Neuron (in vitro differentiated cells): ENCODE measurements around the genes ARHGAP4, RENBP and FAM50A.

GRCh38 chrX:153361577-153362293 lies 27.8 kb downstream of the ZNF275 start:
- PRO-cap, result no peak

DNA sequence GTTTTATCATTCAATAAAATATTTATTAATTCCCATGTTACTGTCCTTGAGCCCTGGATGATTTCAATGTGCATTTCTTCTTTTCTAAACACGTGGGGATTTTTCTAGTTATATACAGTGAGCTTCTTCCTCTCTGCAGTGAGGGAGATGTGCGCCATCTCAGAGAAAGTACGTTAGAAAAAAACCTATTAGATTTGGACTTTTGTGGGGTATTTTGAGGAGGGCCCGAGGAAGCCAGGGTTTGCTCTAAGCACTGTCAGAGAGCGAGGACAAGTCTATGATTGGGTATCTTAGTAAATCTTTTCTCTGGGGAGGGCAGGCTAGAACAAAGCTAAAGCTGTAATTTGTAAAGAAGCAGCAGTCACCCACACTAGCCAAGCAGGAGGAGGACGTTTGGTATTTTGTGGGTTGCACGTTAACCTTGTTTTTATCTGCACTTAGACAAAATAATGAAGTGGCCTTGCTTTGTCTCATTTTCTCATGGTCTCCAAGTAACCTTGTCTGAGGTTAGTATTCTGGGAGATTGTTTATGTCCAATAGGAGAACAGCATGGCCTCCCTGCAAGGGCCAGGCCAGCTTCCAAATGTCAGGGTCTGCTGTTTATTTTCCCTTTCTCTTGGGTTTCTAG lies 30.1 kb downstream of the PNMA6E start:
- PRO-cap, result no peak

DNA sequence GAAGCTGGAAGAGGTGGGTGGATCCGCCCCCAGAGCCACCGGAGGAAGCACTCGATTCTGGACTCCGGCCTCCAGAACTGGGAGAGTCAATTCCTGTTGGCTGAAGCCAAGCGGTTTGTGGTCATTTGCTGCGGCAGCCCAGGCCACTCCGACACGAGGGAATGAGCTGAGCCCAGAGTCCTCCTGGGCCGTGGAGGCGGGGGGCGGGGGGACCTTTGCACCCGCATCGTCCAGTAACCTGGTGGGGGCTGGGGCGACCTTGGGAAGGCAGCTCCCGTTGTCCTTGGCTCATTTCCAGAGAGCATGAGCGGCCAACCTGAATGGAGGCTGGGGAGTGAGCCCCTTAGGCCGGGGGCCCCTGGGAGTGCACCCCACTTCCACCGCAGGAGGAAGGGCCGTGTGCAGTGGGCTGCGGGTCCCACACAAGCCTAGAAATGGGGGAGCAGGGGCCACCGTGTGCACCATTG lies 20.1 kb upstream of the DUSP9 start:
- PRO-cap, result no peak

DNA sequence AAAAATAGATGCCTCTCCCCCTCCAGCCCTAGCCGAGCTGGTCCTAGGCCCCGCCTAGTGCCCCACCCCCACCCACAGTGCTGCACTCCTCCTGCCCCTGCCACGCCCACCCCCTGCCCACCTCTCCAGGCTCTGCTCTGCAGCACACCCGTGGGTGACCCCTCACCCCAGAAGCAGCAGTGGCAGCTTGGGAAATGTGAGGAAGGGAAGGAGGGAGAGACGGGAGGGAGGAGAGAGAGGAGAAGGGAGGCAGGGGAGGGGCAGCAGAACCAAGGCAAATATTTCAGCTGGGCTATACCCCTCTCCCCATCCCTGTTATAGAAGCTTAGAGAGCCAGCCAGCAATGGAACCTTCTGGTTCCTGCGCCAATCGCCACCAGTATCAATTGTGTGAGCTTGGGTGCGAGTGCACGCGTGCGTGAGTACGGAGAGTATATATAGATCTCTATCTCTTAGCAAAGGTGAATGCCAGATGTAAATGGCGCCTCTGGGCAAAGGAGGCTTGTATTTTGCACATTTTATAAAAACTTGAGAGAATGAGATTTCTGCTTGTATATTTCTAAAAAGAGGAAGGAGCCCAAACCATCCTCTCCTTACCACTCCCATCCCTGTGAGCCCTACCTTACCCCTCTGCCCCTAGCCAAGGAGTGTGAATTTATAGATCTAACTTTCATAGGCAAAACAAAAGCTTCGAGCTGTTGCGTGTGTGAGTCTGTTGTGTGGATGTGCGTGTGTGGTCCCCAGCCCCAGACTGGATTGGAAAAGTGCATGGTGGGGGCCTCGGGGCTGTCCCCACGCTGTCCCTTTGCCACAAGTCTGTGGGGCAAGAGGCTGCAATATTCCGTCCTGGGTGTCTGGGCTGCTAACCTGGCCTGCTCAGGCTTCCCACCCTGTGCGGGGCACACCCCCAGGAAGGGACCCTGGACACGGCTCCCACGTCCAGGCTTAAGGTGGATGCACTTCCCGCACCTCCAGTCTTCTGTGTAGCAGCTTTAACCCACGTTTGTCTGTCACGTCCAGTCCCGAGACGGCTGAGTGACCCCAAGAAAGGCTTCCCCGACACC lies 8.0 kb downstream of the SLC6A8 start:
- PRO-cap, result no peak

- PRO-cap, result no peak
Observed at GRCh38 chrX:153697958-153698411, 10.3 kb downstream of the SLC6A8 start.

DNA sequence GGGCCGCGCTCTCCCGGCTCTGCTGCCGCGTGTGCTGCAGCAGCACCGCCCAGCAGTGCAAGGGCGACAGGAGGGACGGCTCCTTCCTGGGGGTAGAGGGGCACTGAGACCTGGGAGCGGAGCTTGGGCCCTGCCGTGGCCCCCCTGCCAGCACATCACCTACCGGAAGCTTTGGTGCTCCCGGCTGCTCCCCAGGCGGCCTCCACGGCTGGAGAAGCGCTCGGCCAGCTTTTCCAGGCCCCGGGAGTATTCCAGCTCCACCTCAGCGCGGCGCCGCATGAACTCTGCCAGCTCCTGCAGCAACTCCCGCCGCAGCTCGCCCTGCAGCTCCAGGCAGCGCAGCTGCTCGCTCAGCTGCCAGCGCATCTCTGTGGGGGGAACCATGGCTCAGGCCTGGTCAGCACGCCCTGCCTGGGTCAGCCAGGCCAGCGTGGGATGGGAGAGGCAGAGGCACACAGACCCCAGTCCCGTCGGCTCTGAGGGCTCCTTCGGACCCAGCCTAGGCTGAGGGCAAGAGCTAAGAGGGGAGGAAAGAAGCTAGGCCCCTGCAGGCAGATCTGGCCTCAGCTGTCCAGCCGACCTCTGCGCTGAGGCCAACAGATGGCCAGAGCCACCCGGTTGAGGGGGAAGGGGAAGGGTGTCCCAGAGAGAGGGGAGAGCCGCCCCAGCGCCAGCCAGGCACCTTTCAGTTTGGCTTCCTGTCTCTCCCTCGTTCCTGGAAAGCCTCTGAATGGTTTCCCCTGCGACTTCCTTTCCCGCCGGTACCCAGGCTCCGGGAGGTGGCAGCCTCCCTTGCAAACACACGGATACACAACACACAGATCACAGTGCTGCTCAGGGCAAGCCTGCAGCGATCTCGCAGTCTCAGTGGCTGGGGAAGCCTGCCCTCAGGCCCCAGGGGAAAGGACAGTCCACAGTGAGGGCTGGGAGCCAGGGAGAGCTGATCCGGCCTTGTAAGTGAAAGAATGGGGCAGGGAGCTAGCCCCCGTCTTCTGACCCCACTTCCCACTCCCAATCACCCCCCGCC lies 4.3 kb downstream of the ARHGAP4 start:
- PRO-cap, result bidirectional peak, plus-strand start at position 423 of the sequence, minus-strand start at position 286 of the sequence; bidirectional peak, plus-strand start at position 936 of the sequence, minus-strand start at position 858 of the sequence

GRCh38 chrX:153925986-153926736 lies at the start of gene ARHGAP4:
Gene ARHGAP4, minus strand, starts transcription at chrX:153926264.
- PRO-cap, result unidirectional peak, minus-strand start at chrX:153926274

DNA sequence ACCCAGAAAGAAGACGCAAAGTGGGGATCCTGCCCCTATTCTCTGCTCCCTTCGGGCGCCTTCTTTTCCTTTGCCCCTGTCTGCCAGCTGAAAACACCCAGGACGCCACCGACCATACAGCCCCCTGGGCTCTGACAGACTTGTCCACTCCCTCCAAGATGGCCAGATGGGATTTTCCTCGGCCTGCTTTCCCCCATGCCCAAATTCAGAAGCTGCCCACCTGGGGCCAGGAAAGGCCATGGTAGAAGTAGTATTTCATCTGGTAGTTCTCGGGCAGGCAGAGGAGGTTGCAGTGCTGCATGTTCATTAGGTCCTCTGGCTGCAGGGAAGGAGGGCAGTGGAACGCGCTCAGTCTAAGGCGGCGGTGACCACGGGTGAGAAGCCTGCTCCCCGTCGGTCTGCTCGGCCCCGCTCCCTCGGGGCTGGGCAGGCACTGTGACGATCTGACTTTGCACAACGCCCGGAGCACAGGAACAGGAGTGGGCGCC lies 636 bp downstream of the NAA10 start:
- PRO-cap, result unidirectional peak, plus-strand start at position 306 of the sequence; bidirectional peak, plus-strand start at position 351 of the sequence, minus-strand start at position 317 of the sequence

DNA sequence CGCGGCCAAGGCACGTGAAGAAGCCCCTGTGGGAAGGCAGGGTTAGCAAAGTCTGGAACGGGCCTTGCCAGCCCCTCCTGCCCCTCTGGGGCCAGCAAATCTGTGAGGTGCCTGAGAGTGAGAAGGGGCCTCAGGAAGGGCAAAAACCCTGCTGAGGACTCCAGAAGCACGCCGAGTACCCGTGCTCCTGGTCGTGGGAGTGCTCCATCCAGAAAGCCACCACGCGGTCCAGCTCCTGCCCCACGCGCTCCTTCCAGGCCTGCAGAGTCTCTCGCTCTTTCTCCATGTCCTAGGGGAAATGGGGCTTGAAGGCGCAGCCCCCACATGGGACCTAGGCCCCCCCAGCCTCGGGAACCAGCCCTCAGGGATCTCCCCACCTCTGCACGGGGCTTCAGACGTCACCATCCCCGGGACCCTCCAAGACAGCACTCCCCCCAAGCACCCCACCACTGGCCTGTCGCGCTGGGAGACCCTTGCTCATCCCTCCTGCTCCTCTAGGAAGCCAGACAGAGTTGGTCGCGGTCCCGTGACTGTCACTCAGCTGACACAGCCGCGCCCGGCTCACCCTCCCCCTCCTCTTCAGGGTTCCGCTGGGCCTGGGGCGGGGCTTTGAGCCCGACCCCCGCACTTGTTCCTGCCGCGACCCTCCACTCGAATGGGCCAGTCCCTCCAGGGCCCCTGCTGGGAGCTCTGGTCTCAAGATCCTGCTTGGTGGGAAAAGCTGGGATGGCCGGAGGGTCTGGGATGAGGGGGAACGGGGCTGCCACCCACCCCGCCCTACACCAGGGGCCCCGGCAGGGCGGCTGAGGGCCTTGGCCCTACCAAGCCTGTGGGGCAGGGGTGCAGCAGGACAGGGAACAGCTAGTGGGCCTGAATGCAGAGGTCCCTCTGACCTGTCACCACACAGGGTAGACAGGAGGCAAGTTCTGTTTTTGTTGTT lies at the start of gene RENBP:
RENBP (minus strand) TSS at position 514 of the 940 bp plus-strand sequence.
- PRO-cap, result bidirectional peak, plus-strand start at position 627 of the sequence, minus-strand start at position 514 of the sequence

- PRO-cap, result no peak
Observed at GRCh38 chrX:153982459-153982848, 9.9 kb downstream of the TMEM187 start.

DNA sequence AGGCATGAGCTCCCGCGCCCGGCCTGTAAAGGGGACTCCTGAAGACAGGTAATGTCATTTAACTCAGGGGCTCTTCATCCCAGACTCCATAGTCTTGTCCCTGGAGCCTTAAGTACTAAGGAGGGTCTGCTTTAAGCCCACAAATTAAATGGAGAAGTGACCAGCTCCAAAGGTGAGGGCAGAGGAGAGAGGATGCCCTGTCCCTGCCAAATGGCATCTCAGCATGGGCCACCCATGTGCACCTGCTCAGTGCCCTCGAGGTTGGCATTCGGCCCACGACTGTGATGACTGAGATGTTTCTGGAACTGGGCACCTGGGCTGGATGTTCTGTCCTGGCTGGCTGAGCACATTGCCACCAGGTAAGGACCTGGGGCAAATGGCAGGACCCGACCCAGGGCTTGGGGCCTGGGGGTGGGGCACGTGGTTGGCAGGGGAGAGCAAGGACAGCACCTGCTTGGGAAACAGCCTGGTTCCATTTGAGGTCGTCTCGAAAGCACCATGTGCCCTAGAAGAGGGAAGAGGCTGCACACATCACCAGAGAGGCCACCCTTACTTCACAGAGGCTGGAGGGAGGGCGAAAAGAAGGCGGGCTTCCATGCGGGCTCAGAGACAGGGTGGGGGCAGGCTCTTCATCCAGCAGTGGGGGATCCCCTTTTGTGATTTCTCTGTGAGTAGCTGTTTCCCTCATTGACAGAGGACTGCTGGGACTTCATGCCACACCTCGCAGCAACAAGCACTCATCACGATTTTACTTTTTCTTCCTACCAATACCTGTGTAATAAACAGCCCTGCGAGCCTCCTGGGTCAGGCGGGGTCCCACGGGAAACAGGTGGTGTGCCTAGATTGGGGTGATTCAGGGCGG lies 11.8 kb downstream of the TMEM187 start:
- PRO-cap, result no peak

DNA sequence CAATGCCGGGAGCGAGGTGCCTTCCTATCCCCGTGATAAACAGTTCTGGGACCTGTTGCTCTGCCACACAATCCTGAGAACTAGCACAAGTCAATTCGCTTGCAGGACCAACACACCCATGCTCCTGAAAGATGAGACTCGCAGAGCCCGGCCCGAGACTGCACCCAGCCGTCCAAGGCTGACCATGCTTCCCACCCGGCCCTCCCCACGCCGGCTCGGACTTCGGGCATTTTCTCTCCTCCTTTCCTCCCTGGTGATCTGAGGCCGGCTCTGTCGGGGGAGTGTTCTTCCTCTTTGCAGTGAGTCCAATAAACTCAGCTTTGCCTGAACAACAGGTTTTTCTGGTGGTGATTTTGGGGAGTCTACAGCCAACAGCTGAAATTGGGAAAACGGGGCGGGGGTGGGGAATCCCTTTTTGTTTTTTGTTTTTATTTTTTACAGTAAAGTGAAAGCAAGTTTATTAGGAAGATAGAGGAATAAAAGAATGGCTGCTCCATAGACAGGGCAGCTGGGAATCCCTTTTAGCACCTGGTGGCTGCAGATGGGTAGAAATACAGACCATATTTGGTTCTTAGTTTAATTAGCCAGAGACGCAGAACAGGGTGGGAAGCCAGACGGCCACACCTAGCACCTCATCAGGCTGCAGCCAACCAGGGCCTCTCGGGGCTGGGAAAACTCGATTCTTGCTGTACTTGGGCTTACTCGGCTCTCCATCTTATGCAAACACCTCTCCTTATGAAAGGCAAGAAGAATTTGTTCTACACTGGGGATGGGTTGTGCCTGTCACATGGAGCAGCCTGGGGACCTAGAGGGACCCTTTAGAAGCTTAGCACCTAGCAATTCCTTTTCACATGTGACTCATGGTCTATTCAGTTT lies 19.9 kb downstream of the IRAK1 start:
- PRO-cap, result no peak

DNA sequence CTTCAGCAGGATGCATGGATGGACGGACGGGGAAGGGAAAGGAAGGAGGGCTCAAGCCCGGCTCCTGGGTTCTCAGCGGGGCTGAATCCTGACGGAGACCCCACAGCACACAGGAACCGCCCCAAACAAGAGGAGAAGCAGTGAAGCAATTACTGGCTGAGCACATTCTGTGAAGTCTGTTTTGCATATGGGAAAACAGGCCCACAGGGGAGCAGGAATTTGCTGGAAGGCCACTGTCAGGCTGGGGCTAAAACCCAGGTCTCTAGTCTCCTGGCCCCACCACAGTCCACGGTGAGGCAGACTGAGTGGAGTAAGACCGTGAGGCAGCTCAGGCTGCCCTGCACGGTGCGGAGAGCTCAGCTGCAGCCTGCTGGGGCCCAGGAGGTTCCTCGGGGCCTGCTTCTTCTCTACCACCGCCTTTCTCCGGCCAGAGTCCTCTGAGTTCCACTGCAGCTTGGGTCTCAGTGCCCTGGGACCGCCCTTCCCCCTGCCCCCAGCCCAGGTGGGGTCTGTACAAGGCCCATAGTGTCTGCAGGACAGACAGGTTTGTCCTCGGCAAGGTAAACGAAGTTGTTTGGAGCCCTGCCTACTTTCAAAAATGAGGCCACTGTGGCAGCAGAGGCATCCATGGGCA lies 4.3 kb downstream of the IRAK1 start:
- PRO-cap, result no peak

DNA sequence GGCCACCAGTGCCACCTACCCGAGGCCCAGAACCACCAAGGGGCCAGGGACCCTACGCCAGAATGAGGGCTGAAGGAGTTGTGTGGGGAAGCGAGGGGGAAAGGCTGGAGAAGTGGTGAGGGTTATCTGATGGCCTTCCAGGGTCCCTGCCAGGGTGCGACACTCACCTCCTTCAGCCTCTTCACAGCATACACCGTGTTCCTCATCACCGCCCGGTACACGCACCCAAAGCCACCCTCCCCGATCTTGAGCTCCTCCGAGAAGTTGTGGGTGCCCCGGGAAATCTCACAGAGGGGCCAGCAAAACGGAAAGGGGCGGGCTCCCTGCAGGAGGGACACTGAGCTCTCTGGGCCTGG lies 1.3 kb downstream of the IRAK1 start:
- PRO-cap, result no peak

DNA sequence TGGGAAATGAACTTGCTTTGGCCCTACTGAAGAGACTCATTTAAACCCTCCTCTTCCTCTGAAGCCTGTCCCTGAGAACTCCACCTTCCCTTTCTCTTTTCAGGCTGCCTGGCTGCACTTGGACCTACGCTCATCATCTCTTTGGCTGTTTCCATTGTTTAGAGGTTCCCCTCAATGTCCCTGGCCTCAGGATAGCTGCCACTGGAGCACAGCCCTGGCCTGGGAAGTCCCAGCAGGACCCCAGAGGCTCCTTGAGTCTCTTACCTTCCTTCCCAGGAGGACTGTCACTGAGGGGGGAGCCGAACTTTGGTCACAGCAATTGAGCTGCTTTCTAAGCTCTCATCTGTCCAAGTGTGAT lies 22.7 kb upstream of the OPN1LW start:
- PRO-cap, result no peak

DNA sequence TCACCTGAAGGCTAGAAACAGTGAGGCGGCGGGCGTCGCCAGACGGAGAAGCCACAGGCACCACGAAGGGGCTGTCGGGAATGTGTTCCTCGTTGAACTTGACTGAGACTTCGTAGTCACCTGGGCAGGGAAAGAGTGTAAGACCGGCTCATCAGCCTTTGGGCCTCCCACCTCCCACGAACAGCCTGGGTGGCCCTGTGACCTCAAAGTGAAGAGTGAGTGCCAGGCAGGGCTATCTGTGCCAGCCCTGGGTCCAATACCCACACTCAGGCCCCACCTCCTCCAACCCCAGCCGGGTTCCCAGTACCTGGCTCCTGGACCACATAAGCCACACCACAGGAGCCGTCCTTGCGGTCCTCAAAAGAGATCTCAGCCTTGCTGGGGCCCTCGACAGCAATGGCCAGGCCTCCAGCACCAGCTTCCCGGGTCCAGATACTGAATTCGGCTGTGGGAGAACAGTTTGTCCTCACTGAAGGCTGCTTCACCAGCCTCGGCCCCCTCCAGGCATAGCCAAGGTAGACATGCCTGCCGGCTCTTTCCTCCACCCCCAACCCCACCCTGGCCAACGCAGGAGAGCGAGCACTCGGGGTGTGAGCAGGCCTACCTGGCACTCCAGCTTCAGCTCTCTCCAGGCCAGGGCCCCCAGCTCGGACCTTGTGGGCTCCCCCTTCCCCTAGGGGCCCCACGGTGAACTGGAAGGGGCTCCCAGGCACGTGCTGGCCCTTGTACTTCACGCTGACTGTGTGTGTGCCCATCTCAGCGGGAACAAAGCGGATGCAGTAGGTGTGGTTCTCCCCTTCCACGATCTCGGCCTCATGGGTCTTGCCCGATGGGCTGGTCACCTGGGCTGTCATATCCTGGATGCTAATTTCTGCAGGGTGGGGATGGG lies 22.6 kb downstream of the FLNA start:
- PRO-cap, result no peak

- PRO-cap, result no peak
Observed at GRCh38 chrX:154359968-154360491, 14.4 kb downstream of the FLNA start.

DNA sequence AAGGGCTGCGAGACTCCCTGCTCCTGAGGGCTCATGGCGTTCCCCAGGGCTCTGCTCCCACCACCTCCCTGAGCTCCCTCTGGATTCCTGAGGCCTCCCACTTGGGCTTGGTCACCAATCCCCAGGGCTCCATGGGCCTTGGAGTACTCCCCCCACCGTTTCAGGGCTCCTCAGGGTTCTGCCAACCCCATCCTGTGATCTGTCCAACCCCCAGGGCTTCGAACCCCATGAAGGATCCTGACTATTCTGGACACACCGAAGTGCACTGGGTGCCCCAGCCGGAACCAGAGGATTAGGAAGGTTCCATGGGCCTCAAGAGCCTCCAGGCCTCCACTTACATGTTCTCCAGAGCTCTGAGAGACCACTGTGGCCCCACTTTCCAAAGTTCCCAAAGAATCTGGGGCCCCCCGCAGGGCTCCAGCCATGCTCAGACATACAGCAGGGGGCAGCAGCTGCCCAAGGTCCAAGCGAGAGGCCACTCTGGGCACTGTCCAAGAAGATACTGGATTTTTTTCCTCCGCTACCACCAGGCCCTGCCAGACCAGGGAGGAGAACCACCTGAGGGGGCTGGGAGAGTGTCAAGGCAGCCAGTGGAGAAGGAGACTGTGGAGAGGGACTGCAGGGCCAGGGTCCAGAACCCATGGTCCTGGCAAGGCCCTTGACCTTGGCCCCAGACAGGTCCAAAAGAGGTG lies 5.0 kb downstream of the EMD start:
- PRO-cap, result no peak

GRCh38 chrX:154443539-154444878 lies at the start of gene FAM50A:
Gene FAM50A, plus strand, starts transcription at chrX:154444141.
- PRO-cap, result bidirectional peak, plus-strand start at chrX:154444243, minus-strand start at chrX:154444036; bidirectional peak, plus-strand start at chrX:154444440, minus-strand start at chrX:154444358

GRCh38 chrX:154458445-154458769 lies 326 bp downstream of the PLXNA3 start:
- PRO-cap, result no peak